Metastatic Liver Carcinoma in the Adrenal Gland (tissue), 2 donors: ENCODE data around the genes RNASEL and RGS16.

DNA sequence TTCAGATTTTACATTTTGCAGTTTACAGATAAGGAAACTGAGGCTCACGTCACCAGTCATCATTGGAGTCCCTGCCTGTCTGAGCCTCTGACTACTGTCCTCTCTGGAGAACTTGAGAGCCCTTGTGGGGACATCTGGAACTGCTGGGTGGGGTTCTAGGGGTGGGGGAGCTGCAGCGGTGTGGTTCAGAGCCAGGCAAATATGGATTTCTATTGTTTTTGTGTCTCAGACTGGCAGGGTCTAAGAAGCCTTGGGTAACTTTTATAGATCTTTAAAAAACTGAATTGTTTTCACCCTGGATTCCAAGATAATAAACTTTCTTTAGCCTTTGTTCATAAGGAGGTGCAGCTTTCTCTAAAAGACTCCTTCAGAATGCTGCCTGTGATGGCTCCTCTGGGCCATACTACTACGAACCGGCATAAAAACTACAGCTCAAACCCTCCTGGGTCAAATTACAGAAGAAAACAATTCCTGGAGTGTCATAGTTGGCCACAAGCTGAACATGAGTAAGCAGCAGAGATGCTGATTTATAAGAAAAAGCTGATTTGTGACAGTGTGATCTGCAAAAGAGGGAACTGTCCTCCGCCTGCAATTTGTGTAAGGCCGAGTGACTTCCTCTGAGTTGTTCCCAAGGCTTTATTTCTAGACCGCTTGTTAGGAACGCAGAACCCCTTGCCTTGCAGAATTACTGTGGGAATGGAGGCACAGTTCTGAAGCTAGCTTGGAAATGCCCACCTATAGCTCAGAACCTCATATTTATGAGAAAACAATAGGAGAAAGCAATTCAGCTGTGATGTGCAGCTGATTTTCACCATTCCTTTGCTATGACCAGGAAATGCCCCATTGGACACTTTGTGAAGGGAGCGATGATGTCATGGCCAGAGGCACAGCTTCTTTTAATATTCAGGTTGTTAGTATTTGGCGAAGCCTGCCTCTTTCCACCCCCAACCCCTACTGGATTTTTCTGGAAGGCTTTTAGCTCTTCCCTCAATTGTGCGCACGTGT is 47.2 kb downstream of the IER5 start:
- PRO-cap, 2 experiments, result no peak in any of the 2 experiments

GRCh38 chr1:181151666-181152515 is 63.4 kb downstream of the IER5 start:
- PRO-cap, 2 experiments, result no peak in any of the 2 experiments

DNA sequence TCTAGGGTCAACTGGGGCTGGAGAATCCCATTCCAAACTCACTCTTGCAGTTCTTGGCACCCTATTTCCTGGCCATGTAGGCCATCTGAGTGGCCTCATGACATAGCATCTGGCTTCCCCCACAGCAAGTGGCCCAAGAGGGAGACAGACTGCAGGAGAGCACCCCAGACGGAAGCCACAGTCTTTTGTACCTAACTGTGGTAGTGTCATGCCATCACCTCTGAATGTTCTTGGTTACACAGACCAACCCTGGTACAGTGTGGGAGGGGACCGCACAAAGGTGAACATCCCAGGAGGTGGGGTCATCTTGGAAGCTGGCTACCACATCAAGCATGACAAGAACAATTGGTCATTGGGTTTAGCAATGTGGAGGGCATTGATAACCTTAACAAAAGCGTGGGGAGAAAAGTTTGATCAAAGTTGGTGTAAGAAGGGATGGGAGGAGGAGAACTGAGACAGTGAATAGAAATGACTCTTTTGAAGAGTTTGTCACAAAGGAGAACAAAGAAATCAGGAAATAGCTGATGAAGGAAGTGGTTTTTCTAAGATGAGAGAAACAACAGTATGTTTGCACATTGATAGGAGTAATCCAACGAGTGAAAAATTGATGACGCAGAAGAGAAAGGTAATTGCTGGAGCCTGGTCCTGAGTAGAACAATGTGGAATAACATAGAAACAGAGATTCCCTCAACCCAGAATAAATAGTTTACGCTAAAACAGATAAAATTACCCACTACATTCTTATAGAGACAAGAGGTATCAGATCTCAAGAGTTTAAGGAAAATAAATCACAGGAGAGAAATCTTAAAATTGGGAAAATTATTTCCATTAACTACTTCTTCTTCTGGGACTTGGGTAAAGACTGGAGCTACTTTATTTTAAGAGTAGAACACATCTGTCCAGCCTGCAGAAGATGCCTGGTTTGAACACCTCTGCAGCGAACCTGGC is 87.0 kb upstream of the CACNA1E start:
- PRO-cap, 2 experiments, result no peak in any of the 2 experiments

- PRO-cap, 2 experiments, result peak in 1 of 2 experiments; most common minus-strand start chr1:181482837 (in 1)
These were observed 731 bp upstream of the CACNA1E start for GRCh38 chr1:181482144-181483428.

- PRO-cap, 2 experiments, result no peak in any of the 2 experiments
These were observed 107.8 kb upstream of the ZNF648 start for GRCh38 chr1:182169177-182169774.

GRCh38 chr1:182304540-182305180 is 86.9 kb downstream of the GLUL start:
- PRO-cap, 2 experiments, result no peak in any of the 2 experiments

DNA sequence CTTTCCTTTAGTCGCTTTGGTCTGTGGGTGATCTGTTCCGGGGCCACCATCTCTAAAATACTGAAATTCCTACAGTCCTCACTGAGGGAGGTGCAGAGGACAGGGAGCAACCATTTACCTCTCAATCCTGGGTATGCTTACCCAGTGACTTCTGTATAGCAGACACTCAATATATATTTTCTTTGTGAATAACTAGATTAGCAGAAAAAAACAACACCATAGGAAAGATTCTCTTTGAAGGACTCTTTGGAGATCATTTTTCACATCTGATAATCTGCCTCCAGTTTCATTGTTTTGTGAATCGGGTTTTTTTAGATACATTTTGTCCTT is 4.3 kb downstream of the TEDDM1 start:
- PRO-cap, 2 experiments, result no peak in any of the 2 experiments

DNA sequence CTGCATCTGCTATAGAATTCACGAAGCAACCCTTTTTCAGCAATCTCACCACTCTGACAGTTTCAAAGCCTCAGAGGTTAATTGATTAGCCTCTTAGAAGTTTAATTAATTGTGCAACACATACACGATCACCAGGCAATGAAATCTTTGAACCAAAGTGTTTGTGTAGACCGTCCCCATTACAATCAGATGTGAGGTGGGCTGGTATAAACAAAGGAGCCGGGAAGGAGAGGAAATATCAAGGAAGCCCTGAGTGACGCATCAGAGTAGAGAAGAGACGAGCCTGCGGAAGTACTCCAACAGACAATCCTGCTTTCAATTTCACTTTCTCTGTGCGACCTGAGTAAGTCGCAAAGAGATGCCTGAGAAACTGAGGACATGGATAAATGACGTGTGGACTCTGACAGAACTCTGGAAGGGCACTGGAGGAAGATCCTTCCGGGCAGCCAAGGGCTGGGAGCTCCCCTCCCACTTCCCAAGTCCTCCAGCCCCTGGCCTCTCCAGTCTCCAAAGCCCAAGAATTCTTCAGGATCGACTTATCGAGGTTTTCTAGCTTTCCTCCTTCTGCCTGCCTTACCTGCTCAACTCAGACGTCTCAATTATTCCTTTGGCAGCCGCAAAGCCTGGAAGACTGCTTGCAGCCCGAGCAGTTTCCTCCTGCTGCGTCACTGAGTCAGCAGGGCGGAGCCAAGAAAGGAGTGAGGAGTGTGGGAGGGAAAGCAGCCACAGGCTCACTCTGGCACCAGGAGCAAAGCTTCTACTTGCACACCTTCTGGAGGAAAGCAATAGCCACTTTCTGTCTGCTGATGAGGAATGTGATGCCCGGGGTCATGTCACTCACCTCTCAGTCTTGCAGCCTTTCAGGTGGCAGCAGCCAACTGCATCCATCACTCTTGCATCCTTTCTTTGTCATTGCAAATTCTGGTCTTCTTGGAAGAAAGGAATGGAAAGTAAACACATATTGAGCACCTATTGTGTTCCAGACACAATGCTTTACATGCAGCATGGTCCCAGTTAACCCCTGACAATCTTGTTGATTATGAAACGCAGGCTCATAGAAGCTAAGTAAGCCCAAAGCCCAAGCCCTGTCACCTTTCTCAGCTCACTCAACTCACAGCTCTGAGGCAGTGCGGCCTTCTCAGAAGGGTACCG is at the start of gene RNASEL:
Gene RNASEL, minus strand, starts transcription at position 667 of the 1,152 bp plus-strand sequence.
- PRO-cap, 2 experiments, result peak in 2 of 2 experiments; most common plus-strand start position 418 of the sequence (in 1); most common minus-strand start position 412 of the sequence (in 1)

GRCh38 chr1:182603684-182604936 is at the start of gene RGS16:
RGS16 (minus strand) TSS chr1:182604389.
- PRO-cap, 2 experiments, result peak in 2 of 2 experiments; most common plus-strand start chr1:182604569 (in 2); most common minus-strand start chr1:182604389 (in 2)

GRCh38 chr1:182877246-182878487 is 38.5 kb downstream of the DHX9 start:
- PRO-cap, 2 experiments, result no peak in any of the 2 experiments

DNA sequence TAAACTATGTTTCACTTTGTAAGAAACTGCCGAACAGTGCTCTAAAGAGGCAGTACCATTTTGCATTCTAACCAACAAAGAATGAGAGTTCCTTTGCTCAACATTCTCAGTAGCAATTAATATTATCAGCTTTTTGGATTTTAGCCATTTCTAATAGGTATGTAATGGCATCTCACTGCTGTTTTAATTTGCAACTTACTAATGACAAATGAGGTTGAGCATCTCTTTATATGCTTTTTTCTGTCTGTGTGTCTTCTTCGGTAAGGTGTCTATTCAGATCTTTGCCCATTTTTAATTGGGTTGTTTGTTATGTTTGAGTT is 18.8 kb downstream of the SHCBP1L start:
- PRO-cap, 2 experiments, result no peak in any of the 2 experiments

DNA sequence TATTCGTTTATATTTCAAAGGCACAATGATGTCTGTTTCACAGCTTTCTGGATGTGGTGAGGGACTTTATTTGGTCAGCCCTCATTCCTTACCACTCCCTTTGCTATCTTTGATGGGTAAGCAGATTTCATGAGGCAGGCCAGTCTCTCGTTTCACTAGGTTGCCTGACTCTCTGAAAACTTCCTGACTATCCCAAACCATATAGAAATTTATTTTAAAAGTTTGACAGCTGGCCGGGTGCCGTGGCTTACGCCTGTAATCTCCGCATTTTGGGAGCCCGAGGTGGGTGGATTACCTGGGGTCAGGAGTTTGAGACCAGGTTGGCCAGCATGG is 34.0 kb downstream of the LAMC1 start:
- PRO-cap, 2 experiments, result no peak in any of the 2 experiments

DNA sequence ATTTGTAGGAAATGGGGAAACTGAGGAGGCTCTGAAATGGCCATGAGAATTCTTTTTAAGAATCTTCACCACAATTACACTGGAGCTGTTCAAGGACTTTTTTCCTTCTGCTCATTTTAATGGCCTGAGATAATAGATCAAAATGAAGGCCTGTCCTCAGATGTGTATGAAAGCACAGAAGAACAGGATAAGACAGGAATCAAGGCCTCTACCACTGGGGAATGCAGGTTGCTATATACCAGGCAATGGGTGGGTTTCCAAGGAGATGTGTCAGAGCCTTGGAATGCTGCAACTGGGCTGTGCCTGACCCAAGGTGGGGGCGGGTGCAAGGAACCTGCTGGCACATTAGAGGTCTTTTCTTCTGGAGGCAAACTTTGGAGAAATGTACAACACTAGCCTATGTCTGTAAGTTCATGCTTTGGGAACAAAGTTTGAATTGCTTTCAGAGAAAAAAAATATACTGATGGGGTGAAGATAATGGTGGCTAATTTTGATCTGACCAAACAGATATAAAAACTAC is 21.7 kb upstream of the LAMC2 start:
- PRO-cap, 2 experiments, result no peak in any of the 2 experiments

GRCh38 chr1:183310752-183311169 is 107.4 kb downstream of the NMNAT2 start:
- PRO-cap, 2 experiments, result no peak in any of the 2 experiments

DNA sequence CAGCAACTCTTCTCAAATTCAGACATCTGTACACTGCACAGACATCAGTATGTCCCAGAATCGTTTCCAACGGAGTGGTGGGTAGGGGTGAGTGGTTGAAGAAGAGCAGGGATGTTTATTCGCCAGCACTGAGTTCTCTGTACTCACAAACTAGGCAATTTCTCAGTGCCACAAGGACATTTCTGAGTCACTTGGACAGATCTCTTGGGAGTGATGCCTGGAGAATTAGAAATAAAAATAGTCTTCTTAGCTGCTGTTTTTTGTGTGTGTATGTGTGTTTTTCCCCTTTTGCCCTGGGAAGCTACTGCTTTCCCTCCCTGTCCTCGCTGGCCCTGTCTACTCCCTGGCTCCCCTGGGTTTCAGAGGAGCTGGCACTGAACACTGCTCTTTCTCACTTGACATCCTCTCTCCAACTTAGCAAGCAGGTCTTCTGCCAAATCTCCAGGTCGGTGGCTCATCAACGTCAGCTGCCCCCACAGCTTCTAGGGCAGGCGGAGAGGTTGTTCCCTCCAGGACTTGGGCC is 90.6 kb downstream of the NMNAT2 start:
- PRO-cap, 2 experiments, result no peak in any of the 2 experiments

DNA sequence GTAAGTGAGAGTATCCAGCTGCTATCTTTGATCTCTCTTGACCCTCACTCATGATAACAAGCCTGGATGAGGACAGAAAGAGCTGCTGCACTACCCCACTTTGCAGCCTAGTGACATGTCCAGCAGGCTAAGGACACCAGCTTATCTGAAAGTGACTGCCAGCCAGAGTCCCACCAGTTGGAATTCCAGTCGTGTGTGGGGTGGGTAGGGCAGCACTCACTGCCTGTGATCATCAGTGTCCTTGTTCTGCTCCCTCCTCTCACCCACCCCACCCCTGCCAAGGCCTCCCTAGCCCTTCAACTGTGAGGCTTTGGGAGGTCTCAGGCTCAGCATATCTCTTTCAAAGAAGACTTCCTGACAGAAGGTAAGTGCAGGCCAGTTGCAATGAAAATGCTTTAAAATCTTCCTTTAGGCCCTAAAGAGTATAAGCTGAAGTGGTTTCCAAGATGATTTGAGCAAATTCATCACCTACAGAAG is 15.5 kb upstream of the NMNAT2 start:
- PRO-cap, 2 experiments, result no peak in any of the 2 experiments

GRCh38 chr1:183634474-183634871 is 1.1 kb downstream of the ARPC5 start:
- PRO-cap, 2 experiments, result no peak in any of the 2 experiments

DNA sequence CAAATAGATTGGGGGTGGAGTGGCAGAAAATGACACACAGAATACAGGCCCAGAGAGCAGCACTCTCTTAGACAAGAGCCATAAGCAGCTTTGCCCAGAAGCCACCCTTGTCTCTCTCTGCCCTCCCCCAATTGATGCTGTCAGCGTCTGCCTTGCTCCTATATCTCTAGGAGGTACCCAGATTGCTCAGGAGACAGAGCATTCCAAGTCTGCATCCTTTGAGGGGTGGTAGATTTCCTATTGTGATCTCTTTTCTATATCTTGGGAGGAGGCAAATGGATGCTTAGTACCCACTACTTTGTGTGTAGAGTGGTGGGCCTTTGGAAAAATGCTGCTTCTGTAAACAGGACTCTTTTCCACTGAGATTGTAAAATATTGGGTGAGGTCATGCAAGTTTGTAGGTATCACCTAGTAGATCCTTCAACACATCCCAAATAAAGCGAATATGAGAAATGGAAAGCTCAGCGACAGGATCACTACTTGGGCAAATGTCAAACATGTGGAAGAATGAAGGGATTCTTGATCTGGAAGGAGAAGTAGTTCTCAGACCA is 1.9 kb downstream of the RGL1 start:
- PRO-cap, 2 experiments, result no peak in any of the 2 experiments

DNA sequence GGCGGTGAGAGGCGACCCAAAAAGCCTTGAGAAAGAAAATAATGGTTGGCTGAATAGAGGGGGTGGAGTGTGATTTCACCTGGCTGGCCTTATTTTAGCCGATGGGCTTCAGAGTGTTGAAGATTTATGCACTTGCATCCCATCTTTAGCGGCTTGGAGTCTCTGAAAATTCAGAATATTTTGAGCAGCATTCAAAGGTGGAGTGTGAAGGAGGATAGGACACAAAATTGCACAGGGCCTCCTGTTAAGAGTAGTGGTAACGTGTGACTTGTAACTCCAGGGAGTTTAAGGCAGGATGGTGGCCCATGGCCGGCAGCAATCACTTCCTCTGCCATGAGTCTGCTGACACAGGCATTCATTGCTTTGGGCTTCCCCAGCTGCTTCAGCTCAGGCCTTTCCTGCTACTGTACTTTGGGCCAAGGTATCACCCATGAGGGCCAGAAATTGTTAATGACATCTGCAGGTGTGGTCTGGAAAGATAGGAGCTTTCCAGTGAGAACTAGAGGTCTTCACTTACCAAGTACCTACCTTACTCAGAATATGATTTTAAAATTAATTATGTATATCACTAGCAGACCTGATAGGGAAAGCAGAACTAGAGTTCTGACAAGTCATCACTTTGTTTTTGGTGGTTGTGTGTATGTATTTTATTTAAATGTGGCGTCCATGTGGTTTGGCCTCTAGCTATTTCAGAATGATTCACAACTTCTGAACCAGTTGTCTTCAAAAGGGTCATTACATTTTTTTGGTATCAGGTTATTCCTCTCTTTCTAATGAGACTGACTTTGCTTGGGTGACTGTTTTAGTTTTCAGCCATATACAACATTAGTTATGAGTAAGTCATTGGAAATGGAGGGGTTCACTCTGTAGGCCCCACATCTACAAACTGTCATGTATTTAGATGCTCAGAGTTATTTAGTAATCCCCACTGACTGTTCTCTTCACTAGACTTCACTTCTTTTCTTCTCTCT is 2.6 kb downstream of the RGL1 start:
- PRO-cap, 2 experiments, result no peak in any of the 2 experiments

DNA sequence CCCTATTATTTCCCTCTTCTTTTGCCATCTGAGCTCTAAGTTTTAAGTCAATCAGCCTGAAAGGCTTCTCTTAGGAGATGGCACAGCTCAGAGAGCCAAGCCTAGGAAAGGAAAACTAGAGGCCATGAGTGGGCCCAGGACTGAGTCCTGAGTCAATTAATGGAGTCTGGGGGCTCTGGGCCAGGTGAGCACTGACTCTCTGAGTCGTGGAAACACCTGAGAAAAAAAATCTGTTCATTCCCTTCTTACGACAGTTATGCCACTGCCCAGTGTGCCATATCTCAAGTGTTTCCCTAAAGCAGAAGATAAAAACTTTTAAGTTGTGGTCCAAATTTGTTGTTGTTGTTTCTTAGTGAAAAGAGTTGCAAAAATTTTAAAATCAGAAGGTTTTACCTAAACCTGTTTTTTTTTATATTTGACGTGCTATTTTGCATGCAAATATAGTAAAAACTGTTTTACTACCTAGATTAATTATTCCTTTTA is 157.4 kb downstream of the TSEN15 start:
- PRO-cap, 2 experiments, result peak in 1 of 2 experiments; most common minus-strand start position 229 of the sequence (in 1)